Aorta (tissue), 1 donor: ENCODE measurements around the genes REN, PPP1R15B and TMCC2.

DNA sequence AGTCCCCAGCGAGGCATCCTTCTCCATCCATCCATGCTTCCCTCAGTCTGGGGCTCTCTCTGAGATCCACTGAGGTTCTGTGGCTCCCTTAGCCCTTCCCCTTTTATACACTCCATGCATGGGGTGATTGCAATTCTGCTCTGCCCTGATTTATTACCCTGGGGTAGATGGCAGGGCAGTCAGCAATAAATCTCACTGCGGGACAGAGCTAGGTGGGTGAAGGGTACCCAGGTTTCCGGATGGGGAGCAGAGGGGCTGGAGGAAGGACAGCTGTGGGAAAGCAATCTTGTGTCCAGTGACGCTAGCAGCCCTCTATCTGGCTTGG, at the start of gene REN:
TSS of gene REN (minus strand) at position 79 of the 325 bp plus-strand sequence.
- PRO-cap, result no peak

GRCh38 chr1:204313673-204314860, 45.7 kb downstream of the PLEKHA6 start:
- PRO-cap, result no peak

DNA sequence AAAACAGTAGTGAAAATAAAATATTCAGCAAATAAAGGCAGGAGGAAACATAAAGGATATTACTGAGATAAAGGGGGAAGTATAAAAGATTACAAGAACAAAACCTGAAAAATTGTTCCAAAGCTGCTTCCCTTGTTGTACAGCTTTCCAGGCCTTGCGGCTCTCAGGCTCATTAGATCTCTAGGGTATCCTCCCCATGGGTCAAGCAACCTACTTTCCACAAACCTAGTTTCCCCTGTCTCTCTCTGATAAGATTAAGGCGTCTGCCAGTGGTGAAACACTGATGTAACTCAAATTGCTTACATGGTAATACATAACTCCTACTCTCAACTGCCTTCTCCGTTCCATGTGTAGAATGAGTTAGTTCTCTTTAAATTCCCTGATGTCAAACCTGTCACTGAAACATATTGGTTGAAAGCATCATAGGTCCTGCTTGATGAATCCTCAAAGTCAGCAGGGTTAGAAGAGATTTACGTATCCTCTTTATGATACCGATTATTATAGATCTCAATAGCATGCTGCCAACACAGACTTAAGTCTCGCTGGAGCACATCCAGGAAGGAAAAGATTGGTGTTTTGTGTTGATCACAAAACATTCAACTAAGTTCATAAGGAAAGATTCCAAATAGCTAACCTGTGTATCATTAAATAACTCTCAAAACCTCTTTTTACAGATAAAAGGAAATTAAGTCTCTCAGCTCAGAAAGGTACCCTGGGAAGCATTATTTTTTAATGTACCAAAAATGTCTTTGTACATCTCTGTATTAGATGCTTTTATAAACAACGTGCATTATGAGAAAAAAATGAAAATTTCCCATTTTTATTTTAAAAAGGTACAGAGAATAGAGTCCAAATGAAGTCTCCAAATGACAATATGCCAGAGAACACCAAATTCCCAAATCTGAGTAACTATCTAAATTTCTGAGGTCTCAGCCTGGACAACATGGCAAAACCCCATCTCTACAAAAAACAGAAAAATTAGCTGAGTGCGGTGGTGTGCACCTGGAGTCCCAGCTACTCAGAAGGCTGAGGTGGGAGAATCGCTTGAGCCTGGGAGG, 10.5 kb downstream of the PPP1R15B start:
- PRO-cap, result no peak

GRCh38 chr1:204411517-204412396, at the start of gene PPP1R15B:
Gene PPP1R15B, minus strand, starts transcription at chr1:204411817.
- PRO-cap, result bidirectional peak, plus-strand start at chr1:204411586, minus-strand start at chr1:204411537; unidirectional peak, minus-strand start at chr1:204411817

DNA sequence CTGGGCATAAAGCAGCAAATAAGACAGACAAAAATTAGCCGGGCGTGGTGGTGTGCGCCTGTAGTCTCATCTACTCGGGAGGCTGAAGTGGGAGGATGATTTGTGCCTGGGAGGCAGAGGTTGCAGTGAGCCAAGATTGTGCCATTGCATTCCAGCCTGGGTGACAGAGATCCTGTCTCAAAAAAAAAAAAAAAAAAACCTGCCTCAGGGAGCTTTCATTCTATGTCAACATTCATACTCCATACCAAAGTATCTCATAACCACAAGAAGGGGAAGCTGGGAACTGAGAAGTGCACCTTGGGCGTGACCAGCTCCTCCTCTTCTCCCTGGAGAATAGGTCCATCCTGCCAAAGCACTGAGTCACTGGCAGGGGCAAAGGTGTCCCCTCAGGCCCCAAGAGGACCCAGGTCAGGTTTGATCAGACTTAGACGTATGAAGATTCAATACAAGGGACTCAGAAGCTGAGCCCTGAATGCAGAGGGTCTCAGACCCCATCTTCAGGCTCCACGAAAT, 36.9 kb upstream of the PPP1R15B start:
- PRO-cap, result no peak

GRCh38 chr1:204448968-204449693, 37.5 kb upstream of the PPP1R15B start:
- PRO-cap, result no peak

GRCh38 chr1:205061512-205061997, 18.5 kb downstream of the CNTN2 start:
- PRO-cap, result no peak

DNA sequence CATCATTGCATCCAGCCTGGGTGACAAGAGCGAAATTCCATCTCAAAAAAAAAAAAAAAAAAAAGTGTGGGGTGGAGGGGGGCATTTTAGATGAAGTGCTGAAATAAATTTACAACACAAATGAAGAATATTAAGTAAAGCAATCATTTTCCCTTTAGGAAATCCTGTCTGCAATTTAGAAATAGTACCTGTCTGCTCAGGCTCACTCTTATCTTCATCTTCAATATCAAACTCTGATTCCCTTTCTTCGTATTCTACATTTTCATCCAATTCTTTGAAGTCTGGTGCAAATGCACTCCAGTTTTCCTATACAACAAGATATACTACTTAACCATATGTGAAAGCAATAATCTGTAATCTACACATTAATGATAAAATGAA, 14.5 kb upstream of the TMEM81 start:
- PRO-cap, result no peak

DNA sequence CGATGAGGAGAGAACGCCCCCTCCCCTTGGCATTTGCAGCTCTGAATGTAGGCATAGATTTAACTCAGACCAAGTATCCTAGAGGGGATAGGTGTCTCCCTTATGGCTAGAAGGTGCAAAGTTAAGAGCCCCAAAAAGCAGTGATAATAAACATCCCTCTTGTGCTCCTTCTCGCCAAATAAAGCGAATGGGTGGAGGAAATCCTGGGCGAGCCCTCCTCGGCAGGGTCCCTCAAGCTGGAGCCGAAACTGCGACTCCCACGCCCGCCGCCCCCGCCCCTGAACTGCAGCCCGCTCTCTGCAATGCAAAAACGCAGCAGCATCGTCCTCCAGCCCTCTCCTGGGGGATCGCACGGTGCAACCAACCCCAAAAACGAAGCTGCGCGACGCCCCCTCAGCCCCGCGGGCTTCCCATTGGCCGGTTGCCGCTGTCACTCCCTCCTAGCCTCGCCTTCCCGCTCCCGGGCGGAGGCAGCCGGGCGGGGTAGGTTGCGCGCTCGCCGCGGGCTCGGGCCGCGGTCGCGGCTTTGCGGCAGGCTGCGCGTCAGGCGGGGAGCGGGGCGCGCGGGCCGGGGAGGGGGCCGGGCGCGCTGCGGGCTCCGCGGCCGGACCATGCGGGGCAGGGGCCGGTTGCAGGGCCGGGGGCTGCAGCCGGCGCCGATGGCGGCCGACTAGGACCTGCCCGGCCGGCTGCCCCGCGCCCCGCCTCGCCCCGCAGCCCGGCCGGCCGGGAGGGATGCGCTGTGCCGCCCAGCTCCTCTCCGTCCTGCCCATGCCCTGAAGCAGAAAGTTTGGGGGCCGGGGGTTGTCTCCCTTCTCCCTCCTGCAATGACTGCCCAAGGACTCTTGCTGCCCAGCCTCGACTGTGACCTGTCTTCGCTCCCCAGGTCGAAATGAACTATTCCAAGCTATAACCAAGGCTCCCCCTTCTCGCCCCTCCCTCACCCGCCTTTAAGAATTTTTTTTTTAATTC, at the start of gene TMCC2:
TSS of gene TMCC2 (plus strand) at position 491 of the 972 bp plus-strand sequence.
- PRO-cap, result bidirectional peak, plus-strand start at position 534 of the sequence, minus-strand start at position 341 of the sequence

GRCh38 chr1:205230361-205230972, 2.7 kb downstream of the TMCC2 start:
- PRO-cap, result no peak

GRCh38 chr1:205261510-205261774, 33.7 kb downstream of the TMCC2 start:
- PRO-cap, result no peak

GRCh38 chr1:205303949-205304725, 17.4 kb downstream of the NUAK2 start:
- PRO-cap, result no peak

- PRO-cap, result no peak
Observed at GRCh38 chr1:205376180-205376694, 19.5 kb upstream of the KLHDC8A start.

DNA sequence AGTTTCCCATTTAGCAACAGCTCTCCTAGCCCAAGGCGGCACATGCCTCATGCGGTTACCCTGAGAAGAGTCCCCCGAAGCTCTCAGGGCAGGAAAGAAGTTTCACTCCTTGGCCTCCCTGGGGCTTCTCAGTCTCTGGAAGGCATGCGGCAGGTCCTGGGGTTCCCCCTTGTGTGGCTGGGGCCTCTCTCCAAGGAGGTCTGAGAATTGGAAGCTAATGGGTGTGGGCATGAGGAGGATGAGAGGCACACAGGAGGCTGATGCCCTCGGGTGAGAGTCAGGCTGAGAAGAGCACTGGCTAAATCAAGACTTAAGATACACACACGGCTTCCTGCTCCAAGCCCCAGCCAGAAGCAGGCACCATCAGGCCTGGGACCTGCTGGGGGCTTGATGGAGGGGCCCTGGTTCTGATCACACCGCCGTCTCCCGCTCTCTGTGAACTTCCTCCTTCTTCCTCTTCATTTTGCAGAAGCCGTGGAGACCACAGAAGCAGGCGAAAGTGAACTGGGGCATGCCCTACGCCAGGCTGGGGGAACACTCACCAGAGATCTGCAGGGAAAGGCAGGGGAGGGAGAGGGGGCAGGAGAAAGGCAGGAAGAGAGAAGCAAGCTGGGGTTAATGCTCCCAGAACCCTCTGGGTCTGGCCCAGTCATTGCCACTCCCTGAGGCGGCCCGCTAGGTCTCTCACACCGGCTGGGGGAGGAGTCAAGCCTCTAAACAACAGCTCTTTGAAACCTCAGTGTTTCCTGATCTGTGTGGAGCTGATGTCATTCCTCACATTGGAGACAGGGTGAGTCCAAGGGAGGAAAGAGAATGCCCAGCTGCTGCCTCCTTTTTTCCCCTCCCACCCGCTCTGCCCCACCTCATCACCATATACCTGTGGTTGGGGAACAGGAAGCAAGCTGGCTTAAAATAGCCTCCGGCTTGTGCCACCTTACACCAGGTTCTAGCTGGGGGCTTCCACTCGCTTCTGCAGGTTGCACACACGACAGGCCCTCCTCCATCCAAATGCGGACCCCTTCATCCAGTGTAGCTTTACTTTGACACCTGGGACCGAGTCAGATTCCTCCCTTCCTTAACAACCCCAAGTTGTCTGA, 15.0 kb downstream of the BLACAT1 start:
- PRO-cap, result no peak

GRCh38 chr1:205441658-205442345, 14.0 kb downstream of the BLACAT1 start:
- PRO-cap, result no peak

GRCh38 chr1:205474003-205474241, 18.1 kb upstream of the BLACAT1 start:
- PRO-cap, result no peak

GRCh38 chr1:205480570-205481236, 23.8 kb upstream of the CDK18 start:
- PRO-cap, result no peak

DNA sequence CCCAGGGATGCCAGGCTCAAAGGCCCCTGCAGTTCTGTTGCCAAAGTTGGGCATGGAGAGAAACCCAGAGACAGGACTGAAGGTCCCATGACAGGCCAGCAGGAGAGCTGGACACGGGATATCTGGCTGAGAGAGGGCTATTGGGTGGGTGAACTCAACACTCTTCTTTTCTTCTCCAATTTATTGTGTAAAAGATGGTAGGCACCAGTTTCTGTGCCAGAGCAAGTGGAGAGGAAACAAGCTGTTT, 8.3 kb downstream of the CDK18 start:
- PRO-cap, result no peak

GRCh38 chr1:205591518-205592562, 23.0 kb downstream of the MFSD4A start:
- PRO-cap, result no peak

- PRO-cap, result no peak
Observed at GRCh38 chr1:205633288-205633930, 1.6 kb upstream of the ELK4 start.